Peripheral blood mononuclear cell (primary cell): ENCODE measurements around a stretch of chr2.

- PRO-cap, 8 experiments: no peak in any of the 8 experiments
These were observed 20.2 kb upstream of the CYP1B1 start for GRCh38 chr2:38095777-38096912.

DNA sequence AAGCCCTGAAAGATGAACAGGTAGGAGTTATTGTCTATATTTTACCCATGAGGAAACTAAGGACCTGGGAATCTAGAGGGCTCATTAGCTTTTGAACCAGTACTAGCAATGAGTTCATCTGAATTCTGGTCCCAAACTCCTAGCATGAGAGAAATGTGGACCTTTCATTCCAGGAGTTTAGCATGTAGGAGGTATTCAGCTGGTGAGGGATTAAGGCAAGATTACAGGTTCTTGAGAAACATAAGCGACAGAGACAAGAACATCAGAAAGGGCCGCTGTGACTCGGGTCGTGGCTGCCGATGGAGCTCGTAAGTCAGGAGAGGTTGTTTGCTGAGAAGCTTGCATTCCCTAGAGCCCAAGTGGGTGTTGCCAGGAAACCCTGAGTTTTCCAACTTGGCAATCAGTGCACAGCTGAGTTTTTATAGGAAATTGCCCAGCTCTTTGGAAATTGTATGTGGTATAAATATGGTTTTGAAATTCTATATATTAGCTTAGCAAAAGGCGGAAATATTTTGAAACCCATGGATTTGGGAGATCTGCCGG, 46.3 kb upstream of the CYP1B1 start:
- PRO-cap, 8 experiments: no peak in any of the 8 experiments

DNA sequence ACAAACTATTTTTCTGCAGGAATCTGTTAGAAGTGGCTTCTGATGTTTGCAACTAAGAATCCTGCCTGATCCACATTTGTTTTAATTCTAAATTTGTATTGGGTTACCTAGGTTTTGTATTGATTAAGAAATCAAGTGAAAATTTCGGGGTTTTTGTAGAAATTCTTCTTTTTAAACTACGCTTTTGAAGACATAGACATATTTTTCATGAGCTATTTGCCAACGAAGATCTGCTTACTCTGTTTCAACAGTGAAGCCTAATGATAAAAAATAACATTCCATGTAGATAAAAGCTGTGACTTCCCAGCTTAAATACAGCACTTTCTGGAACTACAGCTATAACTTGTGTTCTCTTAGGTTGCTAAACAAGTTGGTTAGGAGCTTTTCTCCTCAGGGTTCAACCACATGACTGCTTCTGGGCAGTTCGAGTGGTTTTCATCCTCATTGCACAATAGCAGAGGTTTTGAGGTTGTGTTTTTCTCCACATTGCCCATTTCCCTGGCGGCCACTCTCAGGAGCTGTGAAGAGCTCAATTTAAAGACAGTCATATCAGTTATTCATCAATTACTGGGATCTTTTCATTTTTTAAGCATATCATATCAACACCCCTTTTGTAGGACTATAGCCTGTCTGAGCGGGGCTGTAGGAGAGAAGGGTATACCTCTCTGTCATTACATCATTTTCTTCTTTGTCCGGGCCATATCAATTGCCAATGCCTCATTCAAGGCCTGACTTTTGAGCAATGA, 102.1 kb upstream of the CYP1B1 start:
- PRO-cap, 8 experiments: no peak in any of the 8 experiments

DNA sequence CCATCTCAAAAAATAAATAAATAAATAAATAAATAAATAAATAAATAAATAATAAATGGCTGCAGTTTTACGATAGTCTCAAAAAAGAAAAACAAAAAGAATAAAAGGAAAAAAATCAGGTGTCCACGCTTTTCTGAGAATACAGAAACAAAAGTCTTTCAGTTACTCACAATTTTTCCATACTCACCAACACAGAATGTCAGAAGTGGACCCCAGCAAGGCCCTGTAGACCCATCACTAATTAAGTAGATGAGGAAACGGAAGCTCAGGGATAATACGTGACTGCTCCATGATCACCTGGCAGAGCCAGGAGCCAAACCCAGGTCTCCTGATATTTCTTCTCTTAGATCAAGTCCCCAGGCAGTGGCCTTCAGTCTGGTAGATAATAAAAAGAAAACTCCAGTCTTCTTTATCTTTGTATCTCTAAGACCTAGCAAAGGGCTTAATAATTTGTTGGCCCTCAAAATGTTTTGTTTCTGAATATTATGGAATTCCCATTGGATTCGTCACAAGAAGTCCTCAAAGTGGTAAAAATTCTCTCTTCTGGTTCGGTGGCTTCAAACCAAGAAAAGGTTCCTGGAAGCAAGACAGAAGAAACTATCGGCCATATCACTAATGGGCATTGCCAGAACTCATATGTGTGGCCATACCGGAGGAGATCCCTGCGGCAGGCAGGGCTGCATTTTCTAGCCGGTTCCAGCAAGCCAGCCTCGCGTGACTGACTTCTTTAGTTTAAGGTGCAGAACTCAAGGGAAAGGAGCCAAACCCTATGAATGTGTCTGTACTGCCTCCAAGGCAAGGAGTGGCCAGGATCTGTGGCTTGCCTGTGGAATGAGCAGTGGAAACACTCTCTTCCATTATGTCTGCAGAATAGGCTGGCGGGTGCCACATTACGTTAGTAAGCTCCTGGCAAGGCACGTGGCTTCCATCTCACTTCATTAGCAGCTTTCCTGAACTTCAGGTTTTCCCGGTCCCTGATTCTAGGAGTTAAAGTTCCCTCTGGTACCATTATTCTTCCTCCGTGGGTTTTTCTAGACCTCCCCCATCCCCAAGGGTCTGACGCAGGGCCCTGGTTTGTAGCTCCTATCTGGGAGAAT, 137.9 kb downstream of the ATL2 start:
- PRO-cap, 8 experiments: no peak in any of the 8 experiments

GRCh38 chr2:38376008-38376534, 1.0 kb downstream of the ATL2 start:
- PRO-cap, 8 experiments: peak in 8 of 8 experiments; most common plus-strand start chr2:38376302 (in 7); most common minus-strand start chr2:38376185 (in 1)

DNA sequence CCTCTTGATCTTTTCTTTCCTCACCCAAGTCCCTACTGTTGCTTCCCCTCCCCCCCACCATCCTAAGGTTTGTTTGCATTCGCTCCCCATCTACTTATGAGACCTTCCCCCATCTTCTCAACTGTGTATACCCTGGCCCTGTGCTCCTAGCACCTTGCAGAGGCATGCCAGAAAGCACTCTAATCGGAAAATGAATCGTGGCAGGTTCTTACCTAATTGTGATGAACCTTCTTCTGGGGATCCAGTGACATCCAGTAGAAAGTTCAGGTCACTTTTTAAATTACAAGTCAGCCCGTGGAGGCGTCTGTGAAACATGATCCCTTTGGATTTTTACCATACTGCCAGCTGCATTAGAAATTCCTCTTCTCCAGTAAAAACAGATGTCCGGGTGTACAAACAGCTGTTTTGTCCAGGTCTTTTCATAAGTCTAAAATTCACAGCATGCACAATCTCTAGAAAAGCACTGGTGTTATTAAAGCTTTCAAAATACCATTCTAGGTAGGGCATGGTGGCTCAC, 795 bp upstream of the ATL2 start:
- PRO-cap, 8 experiments: no peak in any of the 8 experiments

- PRO-cap, 8 experiments: no peak in any of the 8 experiments
These were observed 2.4 kb downstream of the HNRNPLL start for GRCh38 chr2:38600232-38600835.

DNA sequence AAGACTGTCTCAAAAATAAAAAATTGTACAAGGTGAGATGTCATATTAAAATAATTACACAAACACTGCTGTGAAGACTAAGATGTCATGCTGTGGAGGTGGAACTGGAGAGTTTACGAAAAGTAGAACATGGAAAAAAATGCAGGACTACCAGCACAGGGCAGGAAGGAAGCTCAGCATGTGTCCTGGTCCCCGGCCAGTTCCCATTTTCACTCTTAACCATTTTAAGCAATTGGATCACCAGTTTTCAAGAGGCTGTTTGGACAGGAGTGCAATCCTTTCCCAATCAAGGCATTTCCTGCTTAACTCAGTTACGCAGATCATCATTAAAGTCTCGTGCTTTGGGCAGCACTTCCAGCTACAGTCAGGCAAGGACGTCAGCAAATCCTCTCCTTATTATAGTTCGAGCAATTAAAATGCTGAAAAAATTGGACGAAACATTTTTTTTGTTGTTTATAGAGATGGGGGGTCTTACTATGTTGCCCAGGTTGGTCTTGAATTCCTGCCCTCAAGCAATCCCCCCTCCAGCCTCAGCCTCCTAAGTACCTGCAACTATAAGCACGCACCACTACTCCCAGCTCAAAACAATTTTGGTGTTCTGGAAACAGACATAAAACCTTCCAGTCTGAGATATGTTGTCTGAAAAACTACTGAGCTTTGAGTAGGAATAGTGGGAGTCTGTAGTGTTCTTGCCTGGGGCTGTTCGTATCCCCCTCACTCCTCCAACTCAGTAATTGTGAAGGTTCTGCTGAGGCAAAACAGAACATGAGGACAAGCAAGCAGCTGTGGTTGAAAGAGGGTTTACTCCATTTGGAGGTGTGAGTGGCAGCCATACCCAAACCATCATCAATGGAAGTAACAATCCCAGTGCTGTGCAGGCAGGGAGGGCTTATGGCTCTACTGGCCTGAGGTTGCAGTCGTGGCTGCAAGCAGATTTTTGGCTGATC, 13.6 kb downstream of the SRSF7 start:
- PRO-cap, 8 experiments: peak in 4 of 8 experiments; most common minus-strand start position 213 of the sequence (in 3)

DNA sequence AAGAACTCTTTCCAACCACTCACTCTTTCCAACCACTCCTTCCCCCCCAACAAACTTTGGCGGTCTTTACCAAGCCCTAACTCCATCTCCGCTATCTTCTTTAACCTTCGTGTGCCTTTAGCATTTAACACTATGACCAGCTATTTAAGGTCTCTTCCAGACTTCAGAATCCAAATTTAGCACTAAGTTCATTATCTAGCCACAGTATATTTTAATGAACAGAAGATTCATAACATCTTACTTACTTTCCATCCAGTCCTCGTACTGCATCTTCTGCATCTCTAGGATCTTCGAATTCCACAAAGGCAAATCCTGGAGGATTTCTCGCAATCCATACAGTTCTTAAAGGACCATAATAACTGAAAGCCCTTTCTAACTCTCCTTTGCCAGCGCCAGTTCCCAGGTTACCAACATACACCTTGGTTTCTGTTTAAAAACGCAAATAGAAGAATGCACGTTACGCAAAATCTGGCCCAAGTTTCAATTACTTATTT, 1.3 kb downstream of the SRSF7 start:
- PRO-cap, 8 experiments: peak in 7 of 8 experiments; most common minus-strand start position 269 of the sequence (in 3)

- PRO-cap, 8 experiments: peak in 4 of 8 experiments; most common plus-strand start chr2:38751984 (in 2); most common minus-strand start chr2:38751867 (in 2)
These were observed 555 bp upstream of the SRSF7 start for GRCh38 chr2:38751713-38752118.

GRCh38 chr2:38794494-38794946, 16.5 kb downstream of the GEMIN6 start:
- PRO-cap, 8 experiments: no peak in any of the 8 experiments

DNA sequence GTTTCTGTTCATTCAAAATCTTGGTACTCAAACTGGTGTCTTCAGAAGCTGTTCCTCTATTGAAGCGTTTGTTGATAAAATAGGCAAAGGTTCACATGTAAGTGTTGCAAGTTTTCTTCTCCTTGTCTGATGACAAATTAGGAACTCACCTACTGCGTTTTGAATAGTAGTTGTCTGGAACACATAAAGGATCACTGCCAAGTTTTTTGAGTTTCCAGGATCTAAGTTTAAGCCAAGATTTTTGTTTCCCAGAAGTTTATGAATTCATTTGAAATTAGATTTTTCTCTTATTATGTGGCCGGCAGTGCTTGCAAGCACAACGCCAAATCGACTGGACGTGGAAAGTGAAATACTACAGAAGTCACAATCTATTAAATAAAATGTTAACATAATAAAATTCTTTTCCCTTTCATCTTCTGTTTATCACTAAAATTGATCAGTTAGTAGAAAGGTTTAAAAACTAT, 85.4 kb downstream of the ARHGEF33 start:
- PRO-cap, 8 experiments: no peak in any of the 8 experiments

DNA sequence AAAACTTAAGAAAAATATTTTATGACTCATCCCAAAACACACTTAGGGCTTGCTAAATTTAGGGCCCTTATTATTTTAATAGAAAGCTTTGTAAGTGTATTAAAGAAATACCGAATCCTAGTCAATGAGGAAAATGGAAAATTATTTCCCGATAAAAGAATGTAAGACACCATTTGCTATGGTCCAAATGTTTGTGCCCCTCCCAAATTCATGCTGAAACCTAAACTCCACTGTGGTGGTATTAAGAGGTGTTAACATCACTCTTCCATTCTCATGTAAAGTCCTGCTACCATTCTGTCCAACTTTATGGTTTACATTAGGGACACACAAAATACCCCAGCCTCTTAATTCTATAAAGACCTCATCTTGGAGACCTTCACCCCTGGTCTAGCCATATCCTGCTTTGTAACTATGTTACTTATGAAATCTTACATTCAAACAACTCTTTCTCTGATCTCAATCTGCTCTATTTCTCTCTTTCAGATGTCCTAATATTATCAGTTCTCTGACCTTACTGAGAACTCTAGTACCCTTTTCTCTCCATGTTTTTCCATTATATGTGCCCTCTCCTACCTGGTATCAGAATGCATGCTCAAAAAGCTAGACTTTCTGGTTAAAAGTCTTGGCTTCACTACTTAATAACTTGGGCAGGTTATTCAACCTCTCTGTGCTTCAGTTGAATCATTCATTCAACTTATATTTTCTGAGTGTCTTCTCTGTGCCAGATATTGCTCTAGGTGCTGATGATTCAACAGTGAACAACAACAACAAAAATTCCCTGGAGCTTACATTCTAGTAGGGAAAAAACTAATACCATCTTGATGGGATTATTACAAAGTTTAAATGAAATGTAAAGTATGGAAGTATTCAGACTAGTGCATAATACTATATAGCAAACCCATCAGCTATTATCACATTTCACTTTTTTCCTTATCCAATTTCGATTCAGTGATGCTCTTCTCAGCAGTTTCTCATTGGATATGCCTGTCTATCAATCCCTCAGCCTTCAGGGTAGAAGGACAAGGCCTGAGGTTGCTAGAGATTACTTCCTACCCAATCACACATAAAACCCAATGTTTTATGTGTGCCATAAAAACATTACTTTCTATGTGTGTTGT, 55.4 kb downstream of the SOS1 start:
- PRO-cap, 8 experiments: no peak in any of the 8 experiments

DNA sequence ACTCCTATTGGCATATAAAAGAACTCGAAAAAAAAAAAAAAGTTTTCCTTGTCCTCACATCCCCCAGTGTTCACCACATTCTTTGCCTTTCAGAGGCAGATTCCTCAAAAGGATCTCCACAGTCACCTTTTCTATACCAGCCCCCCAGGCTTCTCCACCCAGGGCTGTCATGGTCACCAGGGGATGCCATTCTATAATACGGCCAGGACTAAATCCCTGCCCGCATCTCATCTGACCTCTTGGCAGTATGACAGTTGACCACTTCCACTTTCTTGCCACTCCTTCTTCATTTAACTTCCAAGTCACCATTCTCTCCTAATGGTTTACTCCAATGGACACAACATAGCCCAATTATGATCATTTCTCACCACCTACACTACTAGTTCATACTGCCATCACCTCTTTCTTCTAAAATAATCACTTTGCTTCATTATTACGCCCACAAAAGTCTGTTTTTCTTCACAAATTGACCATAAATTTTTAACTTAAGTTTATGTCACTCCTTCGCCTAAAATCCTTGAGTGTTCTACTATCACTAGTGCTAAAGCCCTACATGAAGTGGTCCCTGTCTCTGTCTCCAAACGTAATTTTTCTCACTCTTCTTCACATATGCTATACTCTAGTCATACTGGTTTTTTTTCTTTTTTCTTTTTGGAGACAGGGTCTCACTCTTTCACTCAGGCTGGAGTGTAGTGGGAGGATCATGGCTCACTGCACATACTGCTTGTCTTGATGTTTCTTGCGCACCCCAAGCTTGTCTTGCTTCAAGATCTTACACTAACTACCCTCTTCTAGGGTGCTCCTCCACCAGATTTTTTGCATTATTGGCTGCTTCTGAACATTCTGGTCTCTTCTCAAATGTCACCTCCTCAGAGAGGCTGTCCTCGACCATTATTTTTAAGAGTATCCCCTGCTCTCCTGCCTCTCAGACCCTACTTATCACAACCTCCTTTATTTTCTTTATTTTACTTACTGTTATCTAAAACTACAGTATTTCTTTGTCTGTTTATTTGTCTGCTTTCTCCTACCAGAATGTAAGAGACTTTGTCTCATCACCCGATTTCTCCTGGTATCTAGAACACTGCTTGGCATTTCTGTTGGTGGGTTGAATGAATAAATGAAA, 28.9 kb downstream of the SOS1 start:
- PRO-cap, 8 experiments: no peak in any of the 8 experiments

GRCh38 chr2:39099947-39100293, 20.9 kb downstream of the SOS1 start:
- PRO-cap, 8 experiments: no peak in any of the 8 experiments

DNA sequence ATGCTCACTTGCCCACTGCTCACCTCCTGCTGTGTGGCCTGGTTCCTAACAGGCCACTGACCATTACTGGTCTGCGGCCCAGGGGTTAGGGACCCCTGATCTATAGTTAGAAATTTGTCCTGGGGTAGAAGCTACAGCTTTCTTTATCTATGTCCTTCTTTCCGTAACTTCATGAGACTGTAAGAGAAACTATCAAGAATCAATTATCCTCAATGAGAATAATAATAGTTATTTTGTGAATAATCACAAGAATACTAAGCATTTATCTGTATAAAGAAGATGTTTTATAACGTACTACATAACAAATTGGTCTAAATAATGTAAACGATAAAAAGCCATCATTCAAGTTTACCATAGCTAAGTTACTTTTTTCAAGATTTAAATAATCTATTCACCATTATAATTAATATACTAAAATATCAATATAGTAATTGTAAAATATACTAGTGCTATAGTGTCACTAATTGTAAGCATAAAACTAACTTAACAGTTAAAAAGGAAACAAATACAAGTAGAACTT, 150.7 kb downstream of the MAP4K3 start:
- PRO-cap, 8 experiments: no peak in any of the 8 experiments

DNA sequence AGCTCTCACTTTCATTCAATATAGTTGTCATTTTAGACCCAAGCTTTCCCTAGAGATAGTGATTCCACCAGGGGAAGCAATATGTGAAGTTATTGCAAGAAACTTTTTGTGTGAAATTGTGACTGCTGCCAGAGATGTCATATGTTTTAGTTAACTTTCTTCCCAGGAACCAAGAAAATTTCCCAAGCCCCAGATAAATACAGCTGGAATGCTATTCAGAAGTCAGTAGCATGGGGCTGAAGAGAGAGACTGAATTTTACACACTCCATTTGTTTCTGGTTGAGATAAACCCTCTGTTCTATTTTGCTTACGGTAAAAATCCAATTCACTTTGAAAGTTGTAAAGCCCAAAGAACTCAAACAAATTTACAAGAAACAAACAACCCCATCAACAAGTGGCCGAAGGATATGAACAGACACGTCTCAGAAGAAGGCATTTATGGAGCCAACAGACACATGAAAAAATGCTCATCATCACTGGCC, 60.4 kb upstream of the MAP4K3 start:
- PRO-cap, 8 experiments: no peak in any of the 8 experiments

DNA sequence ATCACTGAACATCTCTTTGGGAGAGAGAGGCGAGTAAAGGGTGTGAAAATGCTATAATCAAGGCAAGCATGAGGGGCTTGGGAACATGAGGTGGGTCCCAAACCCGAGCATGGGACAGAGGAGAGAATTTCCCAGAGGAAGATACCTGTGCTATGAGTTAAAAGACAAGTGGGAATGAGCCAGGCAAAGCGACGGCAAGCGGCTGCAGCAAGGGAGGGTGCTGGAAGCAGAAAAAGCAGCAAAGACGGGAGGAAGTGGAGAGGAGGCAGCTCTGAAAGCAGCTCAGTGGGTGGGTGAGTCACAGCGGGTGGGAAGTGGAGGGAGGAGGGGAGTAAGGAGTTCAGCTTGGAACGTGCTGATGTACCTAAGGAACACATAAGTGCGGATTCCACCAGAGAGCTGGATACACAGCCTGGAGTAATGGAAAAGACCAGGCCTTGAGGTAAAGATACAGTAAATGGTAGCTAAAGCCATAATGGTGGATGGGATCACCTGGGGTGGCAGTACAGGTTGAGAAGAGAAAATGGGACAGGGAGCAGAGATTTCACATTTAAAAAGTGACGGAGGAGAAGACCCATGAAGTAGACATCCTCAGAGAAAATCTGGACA, 41.4 kb downstream of the THUMPD2 start:
- PRO-cap, 8 experiments: no peak in any of the 8 experiments

DNA sequence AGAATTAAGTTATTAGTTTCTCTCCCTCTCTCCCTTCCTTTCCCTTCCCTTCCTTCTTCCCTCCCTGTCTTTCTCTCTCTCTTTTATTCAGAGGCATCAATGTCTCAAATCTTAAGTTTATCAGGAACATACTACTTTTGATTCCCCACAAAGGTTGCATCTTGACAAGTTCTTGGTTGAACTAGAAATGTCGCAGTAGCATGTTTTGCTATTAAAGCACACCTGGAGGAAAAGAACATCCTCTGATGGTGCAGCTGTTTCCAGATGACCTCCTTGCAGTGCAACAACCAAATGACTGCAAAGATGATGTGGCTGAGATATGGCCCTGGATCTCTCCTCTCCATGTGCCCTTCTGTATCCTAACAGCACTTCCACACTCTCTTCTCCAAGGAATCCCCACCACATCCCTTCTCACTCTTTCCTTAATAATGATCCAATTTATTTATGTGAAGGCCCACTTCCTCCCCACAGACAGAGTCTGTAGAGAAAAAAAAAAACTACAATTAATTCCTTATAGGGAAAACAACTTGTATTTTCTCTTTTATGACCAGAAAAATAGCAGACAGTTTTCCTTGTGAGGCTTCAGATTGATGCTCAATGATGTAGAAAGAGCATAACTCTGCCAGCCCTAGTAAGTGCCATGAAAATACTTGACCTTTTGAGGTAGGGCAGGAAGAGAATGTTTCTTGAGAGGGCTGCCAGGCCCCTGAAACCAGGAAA, 127.1 kb downstream of the SLC8A1 start:
- PRO-cap, 8 experiments: no peak in any of the 8 experiments

DNA sequence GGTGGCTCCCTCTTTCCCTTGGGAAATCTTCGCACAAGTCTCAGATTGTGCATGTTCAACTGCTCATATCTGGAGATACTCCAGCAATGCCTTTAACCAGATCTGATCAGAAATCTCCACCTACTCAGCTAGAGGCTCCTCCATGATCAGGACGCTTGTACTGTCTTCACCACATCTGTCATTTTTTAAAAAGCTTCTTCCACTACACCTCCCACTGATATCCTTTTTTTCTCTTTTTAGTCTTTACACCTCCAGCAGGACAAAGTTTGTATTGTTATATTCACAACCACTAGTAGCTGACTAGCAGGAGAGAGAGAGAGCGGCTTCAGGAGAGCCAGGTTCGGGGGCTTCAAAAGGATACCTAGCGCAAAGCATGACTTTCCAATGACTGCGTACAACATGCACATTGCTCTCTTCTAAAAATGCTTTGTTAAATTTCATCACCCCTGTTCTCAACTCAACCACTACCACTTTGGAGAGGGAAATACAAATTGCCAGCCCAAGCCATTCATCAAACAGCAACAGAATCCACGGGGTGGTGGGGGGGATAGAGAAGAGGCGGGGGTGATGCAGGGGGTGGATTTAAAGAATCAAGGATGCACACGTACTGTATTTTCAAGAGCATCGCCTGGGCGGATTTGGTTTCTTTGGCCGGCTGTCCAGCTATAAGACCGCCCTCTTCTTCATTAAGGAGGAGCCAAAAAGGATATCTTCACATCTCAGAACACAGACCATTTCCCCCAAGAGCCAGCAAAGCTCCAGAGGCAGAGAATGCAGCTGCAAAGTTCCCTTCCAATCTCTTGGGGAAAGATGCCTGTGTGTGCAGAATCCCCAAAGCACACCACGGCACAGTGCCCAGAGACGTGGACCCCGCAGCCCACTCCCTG, 1.2 kb downstream of the SLC8A1 start:
- PRO-cap, 8 experiments: peak in 1 of 8 experiments; most common plus-strand start position 735 of the sequence (in 1); most common minus-strand start position 522 of the sequence (in 1)